ENCODE measurements around a stretch of chr14.

DNA sequence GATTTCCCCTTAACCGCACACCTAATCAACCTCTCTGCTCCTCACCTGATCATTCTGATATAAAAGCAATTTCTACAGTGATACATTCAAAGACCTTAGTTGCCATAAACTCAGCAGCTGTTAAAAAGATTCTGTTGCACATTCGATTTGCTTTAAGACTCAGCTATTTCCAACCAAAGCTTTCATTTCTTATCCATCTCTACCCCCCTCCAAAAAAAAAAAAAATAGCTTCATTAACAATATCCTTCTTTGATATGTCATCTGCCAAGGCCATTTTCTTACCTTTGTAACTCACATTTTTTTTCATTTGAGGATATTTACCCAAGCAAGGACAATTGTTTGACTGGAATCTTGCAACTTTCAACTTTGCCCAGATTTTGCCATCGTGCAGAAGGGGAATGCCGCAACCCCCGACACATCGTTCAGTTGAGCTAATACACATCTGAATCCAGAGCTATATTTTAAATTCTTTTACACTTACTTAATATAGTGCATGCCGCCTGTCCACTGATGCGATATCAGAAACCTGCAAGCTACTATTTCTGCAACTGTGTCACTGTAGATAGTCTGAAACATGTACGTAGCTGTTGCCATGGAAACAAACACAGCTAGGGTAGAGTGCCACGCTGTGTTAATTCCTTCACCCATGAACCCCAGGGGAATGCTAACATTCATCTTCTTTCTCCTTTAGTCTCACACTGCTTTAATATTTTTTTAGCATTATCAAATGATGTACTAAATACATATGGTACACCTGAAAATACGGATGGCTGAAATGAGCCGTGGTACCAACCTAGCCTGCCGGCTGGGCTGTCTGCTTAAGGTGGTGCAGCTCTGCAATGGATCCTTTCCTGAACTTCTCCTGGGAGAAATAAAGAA, 76.9 kb upstream of the FOXN3 start:
- PRO-cap, 3 experiments = no peak in any of the 3 experiments

DNA sequence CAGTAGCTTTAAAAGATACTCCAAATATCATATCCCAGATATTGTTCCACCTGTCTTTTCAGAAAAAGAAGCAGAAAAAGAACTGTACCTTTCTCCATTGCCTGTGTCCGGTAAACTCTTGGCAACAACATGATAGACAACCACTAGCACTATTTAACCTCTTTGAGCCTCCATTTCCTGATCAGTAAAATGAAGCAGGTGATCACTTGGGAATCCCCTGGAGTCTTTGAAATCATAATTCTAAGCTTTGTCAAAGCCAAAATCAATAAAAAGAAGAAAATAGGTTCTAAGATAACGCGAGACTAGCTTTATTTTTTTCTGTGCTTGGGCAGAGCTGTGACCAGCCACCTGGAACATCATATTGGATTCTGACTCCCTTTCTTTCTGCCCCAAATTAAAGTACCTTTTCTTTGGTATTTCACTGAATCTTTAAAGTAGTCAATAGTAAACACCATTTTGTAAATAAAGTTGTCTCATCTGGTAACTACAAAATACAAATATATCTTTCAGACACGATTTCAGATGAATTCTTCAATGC, 224.9 kb upstream of the FOXN3 start:
- PRO-cap, 3 experiments = no peak in any of the 3 experiments

DNA sequence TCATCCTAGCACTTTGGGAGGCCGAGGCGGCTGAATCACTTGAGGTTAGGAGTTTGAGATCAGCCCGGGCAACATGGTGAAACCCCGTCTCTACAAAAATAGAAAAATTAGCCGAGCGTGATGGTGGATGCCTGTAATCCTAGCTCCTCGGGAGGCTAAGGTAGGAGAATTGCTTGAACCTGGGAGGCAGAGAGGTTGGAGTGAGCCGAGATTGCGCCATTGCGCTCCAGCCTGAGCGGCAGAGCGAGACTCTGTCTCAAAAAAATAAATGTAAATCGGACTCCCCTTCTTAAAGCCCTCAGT, 865 bp downstream of the TDP1 start:
- PRO-cap, 3 experiments = no peak in any of the 3 experiments

GRCh38 chr14:90265916-90267061, 9.9 kb downstream of the PSMC1 start:
- PRO-cap, 3 experiments = no peak in any of the 3 experiments

- PRO-cap, 3 experiments = peak in 3 of 3 experiments; most common plus-strand start chr14:90292594 (in 3)
Observed at GRCh38 chr14:90292273-90292714, 35.9 kb downstream of the PSMC1 start.

DNA sequence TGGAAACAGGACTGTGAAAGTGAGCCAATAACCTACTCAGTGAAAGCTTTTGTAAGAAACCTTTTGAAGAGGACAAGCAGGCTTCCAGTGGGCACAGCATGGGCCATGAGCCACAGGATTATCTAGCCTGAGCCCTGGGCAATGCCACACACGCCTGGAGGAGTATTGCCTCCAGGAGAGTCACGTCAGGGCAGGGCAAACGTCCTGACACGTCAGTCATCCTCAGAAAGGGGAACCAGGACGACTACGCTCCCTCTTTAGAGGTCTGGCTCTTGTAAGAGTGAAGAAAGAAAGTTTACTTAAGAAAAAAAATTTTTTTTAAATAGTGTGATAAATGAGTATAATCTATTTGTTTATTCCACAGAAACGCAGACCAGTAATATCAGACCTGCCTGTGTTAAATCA, 32.2 kb downstream of the NRDE2 start:
- PRO-cap, 3 experiments = no peak in any of the 3 experiments

GRCh38 chr14:90405287-90406182, 8.7 kb downstream of the CALM1 start:
- PRO-cap, 3 experiments = no peak in any of the 3 experiments

DNA sequence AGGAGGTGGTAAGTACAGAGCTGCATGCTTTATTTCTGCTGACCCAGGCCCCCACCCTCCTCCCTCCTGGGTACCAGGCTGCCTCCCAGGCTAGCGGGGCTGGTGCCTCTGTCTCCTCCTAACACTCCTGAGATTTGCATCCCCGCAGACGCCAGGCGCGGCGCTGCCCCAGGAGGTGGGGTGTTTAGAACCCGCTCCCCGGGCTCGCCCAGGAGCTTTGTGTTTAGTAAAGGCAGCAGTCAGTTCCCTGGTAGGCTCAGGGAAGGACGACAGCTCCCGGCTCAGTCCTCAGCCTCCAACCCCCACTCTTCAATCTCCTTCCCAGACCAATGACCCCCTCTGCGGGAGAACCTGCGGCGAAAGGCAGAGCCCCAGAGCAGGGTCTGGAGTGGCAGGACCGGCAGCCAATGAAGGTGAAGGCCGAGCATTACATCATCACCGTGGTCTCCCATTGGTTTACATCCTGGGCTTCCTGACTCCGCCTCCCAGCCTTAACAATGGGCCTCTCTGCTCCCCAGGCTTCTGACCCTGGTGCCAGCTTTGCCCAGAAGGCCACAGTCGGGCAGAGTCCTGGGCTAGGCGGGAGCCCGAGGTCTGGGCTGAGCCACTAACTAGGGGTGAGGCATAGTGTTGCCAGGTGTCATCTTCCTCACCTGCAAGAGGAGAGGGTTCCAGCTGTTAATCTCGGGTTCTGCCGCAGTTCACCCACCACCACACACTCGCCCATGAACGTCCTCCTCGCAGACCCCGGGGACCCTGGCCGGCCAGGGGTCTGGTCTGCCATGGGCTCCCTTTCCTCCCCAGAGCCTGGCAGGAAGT, 57.5 kb downstream of the CALM1 start:
- PRO-cap, 3 experiments = peak in 2 of 3 experiments; most common plus-strand start position 124 of the sequence (in 1); most common minus-strand start position 129 of the sequence (in 1)

DNA sequence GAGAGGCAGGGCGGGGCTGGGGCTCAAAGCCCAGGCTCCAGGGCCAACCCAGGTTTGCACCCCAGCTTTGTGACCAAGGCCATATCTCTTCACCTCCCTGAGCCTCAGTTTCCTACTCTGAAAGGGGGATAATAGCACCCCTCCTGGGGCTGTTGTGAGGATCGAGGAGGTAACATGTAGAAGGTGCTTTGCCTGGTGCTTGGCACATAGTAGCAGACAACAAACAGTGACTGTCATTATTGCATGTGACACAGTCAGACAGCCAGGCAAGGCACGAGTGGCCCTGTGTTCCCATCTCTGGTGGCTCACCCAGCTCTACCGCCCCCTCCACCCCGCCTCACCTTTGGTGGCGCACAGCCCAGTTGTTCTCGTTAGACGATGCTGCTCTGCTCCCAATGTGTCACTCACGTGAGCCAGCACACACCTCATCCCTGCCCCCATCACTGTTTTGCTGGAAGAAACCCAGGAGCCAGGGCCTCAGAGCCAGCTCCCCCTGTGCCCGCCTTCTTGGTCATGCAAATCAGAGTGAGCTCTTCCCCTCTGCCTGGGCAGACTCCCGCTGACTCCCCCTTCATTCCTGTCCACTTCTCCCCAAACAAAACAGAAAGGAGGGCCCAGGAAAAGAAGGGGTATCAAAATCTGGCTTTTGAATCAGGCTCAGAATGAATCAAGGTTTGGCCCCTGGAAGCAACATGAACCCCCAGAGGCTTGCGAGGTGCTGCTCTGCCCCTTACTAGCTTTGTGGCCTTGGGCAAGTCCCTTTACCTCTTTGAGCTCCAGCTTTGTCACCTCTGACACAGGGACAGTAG, 113.4 kb downstream of the CALM1 start:
- PRO-cap, 3 experiments = no peak in any of the 3 experiments

DNA sequence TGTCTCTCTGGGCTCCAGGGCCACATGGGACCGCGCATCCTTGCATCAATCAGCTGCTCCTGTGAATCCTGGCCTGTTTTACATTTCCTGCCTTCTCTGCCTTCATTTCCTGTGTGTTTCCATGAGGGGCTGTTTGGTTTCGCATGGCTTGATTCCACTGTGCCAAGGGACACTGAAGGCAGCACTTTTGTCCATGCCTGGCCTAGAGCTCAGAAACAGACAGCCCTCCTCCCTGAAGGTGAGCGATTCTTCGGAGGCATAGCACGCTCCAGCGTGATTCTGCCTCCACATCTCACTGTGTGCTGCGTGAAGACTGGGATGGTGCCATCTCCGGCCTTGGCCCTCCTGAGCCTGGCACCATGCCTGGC, 187.5 kb downstream of the TTC7B start:
- PRO-cap, 3 experiments = no peak in any of the 3 experiments

- PRO-cap, 3 experiments = no peak in any of the 3 experiments
Observed at GRCh38 chr14:90726624-90727223, 89.5 kb downstream of the TTC7B start.

DNA sequence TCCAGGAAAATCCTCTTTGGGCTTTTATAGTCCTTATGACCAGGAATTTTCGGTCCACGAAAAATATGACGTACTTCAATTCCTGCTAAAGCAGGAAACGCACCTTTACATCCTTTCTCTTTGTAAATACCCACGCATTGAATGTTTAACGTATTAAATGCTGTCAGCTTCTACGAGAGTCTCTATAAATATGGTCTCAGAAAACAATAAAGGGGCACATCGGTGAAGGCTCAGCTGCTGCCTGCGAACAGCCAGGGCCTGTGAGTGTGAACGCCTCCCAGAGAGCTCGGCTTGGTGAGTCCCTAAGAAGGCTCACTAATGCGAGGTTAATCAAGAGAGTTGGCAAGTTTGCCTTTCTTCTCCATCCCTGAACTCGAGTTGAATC, 58.4 kb downstream of the TTC7B start:
- PRO-cap, 3 experiments = no peak in any of the 3 experiments

DNA sequence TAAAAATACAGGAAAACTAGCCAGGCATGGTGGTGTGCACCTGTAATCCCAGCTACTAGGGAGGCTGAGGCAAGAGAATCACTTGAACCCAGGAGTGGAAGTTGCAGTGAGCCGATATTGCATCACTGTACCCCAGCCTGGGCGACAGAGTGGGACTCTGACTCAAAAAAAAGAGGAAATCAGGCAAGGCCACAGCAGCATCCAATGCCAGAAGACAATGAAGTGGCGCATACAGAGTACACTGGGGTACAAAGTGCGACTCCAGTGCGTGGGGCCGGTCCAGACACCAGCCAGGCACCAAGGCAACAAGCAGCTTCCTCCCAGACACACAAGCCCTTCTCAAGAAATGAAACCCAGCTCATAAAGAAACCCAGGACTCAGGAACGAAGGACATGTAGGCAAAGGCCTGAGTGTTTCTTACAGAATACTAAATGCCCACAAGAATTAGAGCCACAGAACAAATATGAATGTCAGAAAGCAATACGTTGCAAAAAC, 28.2 kb downstream of the TTC7B start:
- PRO-cap, 3 experiments = peak in 2 of 3 experiments; most common plus-strand start position 277 of the sequence (in 2)

DNA sequence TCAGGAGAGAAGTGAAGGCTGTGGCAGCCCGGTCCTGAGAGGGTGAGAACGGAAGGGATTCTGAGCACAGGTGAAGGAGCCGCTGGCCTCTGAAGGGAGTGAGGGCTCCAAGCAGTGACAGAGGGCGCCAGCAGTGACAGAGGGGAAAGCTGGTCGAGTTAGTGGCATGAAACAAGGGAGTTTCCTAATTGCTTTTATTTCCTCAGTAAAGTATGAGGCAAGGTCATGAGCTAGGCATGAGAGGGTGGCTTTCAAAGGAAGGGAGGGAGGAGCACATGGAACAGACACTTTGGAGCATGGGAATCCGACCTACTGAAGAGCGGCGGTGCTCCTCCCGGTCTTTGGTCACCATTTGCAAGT, 13.9 kb downstream of the TTC7B start:
- PRO-cap, 3 experiments = no peak in any of the 3 experiments

DNA sequence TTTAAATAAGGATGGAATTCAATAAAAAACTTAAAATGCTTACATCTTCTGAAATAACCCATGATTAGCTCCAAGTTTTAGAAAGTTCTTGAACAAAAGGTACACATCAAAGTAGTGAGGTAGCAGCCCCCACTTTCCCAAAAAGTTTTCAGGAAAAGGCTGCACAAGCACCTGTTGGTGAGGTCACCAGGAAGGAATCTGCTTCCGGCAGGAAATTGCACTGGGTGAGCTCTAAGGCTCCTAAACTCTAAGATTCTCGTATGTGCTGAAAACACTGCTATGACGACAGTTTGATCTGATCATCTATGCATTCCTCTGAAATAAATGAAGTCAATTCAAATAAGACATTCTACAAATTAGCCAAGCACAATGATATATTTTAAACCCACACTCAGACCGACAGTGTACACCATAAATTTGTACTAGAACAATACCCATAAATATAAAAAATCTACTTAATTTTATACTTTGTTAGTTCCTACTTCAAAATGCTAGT, 34.3 kb upstream of the TTC7B start:
- PRO-cap, 3 experiments = no peak in any of the 3 experiments

GRCh38 chr14:91124808-91125674, 11.2 kb downstream of the DGLUCY start:
- PRO-cap, 3 experiments = peak in 2 of 3 experiments; most common plus-strand start chr14:91125172 (in 2); most common minus-strand start chr14:91124887 (in 2)

- PRO-cap, 3 experiments = peak in 1 of 3 experiments; most common minus-strand start chr14:91155093 (in 1)
Observed at GRCh38 chr14:91154721-91155320, 40.9 kb downstream of the DGLUCY start.

GRCh38 chr14:91164537-91165103, 50.7 kb downstream of the DGLUCY start:
- PRO-cap, 3 experiments = peak in 1 of 3 experiments; most common plus-strand start chr14:91165047 (in 1); most common minus-strand start chr14:91164847 (in 1)

GRCh38 chr14:91202213-91202948, 42.1 kb downstream of the GPR68 start:
- PRO-cap, 3 experiments = no peak in any of the 3 experiments

- PRO-cap, 3 experiments = no peak in any of the 3 experiments
Observed at GRCh38 chr14:91228380-91229198, 15.9 kb downstream of the GPR68 start.